Osteocyte (in vitro differentiated cells): ENCODE data around the gene ARHGAP26.

GRCh38 chr5:142155524-142156012, 47.0 kb downstream of the NDFIP1 start:
- PRO-cap: no peak

GRCh38 chr5:142236203-142237280, 88.3 kb downstream of the SPRY4 start:
- PRO-cap: no peak

- PRO-cap: no peak
These were observed 23.4 kb downstream of the SPRY4 start for GRCh38 chr5:142301513-142301751.

DNA sequence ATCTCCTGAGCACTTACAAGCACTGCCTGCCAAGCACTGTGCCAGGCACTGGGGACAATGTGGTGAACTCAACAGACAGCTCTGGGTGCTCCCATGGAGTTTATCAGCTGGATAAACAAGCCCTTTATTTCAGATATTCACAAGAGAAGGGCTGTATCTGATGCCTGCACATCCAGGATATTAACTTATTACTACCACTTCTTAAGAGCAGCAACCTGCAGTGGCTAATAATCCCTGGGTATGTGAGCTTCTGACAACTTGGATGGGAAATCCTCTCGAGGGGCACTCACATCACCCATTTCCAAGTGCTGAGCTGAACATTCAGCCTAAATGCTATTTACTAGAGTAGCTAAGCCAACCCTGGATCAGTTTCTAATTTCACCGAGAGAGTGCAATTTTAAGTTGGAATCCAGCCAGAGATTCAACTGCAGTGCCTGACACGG, 9.0 kb downstream of the SPRY4 start:
- PRO-cap: no peak

DNA sequence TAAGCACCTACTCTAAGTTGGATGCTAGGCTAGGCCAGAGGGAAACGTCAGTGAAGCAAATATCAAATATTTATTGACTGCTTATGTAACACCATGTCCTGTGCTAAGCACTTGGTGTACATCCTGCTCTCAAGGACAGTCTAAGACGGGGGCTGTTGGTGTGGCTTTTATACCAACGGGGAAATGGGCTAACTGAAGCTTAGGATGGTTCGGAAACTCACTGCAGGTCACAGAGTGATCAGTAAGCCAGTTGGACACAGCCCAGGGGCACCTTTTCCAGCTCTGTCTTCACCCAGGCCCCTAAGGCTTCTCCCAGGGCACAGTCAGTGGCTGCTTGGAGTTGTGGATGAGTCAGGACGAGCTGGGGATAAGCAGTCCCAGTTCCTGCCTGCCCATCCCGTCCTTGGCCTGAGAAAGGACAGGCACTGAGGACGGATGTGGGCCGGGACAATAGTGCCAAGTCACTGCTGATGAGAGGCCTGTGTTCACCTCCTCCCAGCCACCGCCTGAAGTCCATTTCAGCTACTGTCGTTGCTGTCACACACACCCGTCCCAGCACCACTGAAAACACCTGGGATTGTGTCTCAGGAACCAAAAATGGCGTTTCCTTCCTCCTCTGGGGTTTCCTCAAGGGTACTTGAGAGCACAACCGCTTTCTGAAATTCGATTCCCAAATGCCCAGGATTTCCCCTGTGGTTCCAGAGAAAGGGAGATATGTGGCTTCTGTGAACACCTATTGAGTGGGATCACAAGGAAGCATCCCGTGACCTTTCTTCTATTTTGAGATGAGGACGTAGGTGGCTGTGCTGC, 17.5 kb upstream of the SPRY4 start:
- PRO-cap: no peak

GRCh38 chr5:142438481-142439115, 113.8 kb upstream of the SPRY4 start:
- PRO-cap: no peak

GRCh38 chr5:142770033-142770962, at the start of gene ARHGAP26:
Gene ARHGAP26 (plus strand): TSS chr5:142770377.
- PRO-cap: bidirectional peak, plus-strand start at chr5:142770377, minus-strand start at chr5:142770159

GRCh38 chr5:142778526-142779243, 8.5 kb downstream of the ARHGAP26 start:
- PRO-cap: no peak

- PRO-cap: no peak
These were observed 25.1 kb downstream of the ARHGAP26 start for GRCh38 chr5:142795260-142795741.

- PRO-cap: no peak
These were observed 50.5 kb downstream of the ARHGAP26 start for GRCh38 chr5:142820740-142821091.

DNA sequence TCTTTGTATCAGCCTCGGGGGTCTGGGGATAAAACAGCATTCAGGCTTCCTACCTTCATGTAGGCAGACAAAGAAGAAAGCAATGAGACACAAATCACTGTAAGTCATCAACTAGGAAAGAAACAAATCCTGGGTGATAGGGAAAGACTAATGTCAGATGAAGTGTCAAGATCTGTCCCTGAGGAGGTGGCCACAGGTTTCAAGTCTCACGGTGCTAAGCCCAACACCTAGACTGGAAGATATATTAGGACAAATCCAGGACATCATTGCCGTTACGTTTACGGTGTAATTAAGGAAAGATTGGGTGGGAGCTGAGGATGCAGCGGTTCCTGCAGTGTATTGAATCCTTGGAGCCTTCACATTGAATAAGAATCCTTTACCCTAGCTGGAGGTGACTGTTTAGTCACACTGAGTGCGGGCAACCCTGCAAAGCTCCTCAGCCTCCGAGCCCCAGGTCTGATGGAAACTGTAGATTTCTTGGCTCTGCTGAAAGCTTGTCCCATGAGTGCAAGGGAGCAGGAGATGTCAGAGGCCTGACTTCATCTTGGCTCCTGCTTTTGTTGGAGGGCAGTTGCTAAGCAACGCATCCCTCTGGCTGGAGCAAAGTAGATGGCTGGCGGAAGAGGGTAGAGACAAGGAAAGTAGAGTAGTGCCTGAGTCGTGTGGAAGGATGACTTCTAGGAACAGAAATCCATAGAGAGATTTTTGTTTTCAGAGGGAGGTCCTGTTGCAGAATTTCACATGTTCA, 71.1 kb downstream of the ARHGAP26 start:
- PRO-cap: no peak

DNA sequence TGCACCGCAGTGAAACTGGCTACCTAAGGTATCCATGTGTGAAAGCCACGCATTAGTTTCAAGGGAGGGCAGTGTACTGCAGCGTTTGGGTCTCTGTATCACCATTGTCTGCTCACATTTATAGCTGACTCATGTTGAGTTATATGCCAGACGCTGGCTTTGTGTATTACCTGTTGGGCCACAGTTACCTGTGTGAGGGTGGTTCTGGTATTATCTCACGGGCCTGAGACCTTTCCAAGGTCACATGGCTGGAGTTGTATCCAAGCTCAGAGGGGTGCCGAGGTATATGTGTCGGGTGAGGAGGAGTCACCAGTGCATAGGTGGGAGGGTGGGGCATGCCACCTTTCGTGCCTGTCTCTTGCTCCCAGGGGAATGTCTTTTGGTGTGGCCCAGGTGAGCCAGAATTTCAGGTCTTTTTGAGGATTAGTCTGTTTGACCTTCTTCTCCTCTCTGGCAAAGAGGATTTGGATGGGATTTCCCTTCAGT, 75.9 kb downstream of the ARHGAP26 start:
- PRO-cap: no peak

- PRO-cap: no peak
These were observed 87.1 kb downstream of the ARHGAP26 start for GRCh38 chr5:142857263-142857772.

DNA sequence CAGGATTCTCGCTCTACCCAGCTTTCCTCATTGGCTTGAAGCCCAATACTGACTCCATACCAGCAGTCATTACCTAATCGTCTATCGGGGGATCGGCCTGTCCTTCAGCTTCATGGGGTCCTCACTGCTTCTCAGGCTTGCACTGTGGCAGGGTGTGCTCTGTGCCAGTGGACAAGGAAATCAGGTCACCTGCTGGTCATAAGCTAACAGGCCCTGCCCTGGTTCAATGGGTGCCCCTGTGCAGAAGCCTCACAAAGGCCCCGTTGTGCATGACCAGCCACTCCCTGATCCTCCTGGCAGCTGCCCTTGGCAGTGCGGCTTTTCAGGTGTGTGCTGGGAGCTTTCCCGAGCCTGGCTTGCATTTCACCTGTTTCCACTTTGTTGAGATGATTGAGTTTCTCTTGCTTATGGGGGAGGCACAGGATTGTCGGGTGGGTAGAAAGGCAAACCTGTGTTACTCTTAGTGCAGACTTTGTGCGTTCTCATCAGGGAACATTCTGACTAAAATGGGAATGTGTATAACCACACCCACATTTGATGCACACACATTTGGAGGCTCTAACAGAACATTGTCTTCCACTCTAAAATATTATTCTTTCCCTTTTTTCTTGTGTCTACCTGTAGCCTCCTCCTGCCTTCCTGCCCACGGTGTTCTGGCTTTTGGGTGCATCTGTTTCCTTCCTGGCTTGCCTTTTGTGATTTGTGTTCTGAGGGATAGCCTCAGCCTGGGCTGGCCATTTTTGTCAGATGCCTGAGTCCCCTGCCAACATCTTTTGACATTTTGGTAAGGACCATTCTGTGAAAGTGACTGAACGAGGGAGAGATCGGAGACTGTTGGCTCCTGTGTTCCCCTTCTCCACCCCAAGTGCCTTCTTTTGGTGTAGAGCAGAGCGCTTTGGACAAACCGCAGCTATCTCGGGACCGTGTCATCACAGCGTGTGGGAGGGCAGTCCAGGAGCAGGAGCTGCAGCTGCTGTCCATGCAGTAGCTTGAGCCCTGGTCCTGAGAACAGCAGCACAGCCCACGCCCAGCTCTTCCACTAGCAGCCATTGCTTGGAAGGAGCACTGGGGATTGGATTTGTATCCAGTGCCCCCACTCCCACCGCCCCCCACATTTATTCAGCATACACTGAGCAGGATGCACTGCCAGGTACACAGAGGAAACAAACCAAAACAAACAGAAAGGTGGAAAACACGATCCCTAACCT, 101.3 kb downstream of the ARHGAP26 start:
- PRO-cap: no peak

- PRO-cap: no peak
These were observed 142.3 kb downstream of the ARHGAP26 start for GRCh38 chr5:142912372-142912916.

DNA sequence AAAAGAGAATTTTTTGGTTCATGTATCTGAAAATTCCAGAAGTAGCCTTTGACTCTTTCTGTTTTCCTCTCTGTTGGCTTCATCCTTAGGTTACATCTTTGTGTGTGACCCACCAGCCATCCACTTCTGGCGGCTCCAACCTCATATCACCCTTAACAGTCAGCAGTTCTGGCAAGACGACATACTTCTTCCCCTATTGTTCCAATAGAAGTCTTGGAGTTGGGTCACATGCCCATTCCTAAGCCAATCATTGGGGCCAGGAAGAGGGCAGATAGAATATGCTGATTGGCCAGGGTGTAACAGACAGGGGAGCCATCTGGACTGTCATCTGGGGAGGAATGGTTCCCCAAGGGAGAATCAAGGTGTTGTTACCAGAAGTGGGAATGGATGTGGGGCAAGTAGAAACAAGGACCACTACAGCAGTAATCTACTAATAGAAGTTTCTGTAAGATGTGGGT, 200.2 kb downstream of the ARHGAP26 start:
- PRO-cap: no peak

GRCh38 chr5:143066671-143067389, 296.7 kb downstream of the ARHGAP26 start:
- PRO-cap: no peak

DNA sequence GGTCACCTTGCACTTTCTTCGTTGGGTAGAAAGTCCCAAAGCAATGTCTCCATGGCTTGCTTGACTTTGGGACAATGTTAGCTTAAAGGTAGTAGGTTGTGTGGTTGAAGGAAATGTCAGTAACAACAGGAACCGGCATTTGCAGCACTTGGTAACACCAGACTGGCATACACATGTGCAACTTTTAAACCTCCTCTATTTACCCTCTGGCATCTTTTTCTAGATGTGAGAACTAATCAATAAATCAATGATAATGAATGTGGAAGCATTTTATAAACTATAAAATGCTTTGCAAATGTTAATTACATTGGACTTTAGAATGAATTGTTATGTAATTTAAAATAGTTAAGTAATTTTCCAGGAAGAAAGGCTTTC, 293.1 kb downstream of the NR3C1 start:
- PRO-cap: no peak

- PRO-cap: no peak
These were observed 122.1 kb downstream of the NR3C1 start for GRCh38 chr5:143280972-143282297.

DNA sequence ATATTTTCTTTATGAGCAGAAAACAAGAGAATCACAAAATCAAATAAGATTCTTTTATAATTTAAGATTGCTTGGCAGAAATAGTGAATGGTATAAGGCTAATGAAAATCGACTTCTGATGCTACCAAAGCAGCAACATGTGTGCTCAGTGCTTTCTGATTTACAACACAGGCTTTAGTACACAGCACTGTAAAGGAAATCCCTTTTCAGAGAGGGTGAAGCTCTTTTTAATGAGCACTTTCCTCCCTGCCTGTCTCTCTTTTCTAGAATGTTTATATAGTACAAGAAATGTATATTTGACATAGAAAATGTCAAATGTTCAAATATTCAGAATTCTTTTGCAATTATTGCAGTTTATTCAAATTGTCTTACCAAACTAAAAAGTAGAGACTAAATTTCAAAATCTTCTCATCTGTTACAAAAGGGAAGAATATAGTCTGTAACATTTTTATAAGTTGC, 56.6 kb downstream of the NR3C1 start:
- PRO-cap: no peak